ENCODE measurements around the genes CCDC89 and EED.

DNA sequence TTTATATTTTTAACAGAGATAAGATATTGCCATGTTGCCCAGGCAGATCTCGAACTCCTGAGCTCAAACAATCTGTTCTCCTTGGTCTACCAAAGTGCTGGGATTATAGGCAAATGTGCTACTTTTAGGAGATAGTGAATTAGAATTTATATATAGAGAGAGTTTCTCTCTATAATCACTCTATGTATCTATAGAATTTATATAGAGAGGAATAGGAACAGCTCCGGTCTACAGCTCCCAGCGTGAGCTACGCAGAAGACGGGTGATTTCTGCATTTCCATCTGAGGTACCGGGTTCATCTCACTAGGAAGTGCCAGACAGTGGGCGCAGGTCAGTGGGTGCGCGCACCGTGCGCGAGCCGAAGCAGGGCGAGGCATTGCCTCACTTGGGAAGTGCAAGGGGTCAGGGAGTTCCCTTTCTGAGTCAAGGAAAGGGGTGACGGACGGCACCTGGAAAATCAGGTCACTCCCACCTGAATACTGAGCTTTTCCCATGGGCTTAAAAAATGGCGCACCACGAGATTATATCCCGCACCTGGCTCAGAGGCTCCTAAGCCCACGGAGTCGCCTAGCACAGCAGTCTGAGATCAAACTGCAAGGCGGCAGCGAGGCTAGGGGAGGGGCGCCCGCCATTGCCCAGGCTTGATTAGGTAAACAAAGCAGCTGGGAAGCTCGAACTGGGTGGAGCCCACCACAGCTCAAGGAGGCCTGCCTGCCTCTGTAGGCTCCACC, 301.4 kb upstream of the CCDC90B start:
- PRO-cap, result unidirectional peak, plus-strand start at position 405 of the sequence; unidirectional peak, minus-strand start at position 588 of the sequence

DNA sequence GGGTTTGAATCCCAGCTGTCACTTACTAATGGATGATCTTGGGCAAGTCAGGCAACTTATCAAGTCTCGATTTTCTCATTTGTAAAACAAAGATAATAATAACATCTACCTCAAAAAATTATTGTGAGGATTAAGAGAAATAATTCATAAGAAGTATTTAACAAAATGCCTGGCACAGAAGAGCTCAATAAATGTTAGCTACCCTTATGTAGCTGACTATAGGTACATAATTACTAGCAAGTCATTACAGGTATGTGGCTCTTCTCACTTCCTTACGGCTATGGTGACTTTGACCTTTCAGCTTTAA, 642.4 kb upstream of the CCDC90B start:
- PRO-cap, result unidirectional peak, minus-strand start at position 226 of the sequence

GRCh38 chr11:84653992-84654207, 973.2 kb downstream of the DLG2 start:
- PRO-cap, result no peak

DNA sequence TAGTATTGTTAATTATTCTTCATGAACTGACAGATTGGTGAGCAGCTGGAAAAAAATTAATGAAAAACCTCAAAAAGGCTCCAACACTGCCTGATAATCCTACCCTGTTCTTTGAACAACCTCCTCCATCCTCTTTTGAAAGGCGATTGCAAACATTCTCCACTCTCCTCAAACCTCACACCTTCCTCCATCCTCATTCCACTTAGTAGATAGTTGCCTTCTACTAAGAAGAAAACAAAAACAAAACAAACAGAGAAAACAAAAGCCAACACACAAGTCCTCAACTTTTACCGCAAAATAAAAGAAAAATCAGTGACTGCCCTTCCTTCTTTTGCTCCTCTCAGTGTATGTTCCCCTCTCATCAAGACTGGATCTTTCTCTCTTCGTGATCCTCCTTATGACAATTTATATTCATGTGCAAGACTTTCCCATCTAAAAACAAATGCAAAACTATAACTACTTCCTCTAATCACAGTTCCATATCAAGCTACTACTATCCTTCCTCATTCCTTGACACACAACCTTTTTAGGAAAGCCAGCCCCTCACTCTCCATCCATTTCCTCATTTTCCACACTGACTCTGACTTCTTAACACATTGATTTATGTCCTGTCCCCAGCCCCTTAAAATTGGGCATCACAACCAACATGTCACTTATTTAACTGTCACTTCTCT, 696.6 kb downstream of the DLG2 start:
- PRO-cap, result no peak

GRCh38 chr11:85660816-85661863, 3.8 kb downstream of the CREBZF start:
- PRO-cap, result no peak

DNA sequence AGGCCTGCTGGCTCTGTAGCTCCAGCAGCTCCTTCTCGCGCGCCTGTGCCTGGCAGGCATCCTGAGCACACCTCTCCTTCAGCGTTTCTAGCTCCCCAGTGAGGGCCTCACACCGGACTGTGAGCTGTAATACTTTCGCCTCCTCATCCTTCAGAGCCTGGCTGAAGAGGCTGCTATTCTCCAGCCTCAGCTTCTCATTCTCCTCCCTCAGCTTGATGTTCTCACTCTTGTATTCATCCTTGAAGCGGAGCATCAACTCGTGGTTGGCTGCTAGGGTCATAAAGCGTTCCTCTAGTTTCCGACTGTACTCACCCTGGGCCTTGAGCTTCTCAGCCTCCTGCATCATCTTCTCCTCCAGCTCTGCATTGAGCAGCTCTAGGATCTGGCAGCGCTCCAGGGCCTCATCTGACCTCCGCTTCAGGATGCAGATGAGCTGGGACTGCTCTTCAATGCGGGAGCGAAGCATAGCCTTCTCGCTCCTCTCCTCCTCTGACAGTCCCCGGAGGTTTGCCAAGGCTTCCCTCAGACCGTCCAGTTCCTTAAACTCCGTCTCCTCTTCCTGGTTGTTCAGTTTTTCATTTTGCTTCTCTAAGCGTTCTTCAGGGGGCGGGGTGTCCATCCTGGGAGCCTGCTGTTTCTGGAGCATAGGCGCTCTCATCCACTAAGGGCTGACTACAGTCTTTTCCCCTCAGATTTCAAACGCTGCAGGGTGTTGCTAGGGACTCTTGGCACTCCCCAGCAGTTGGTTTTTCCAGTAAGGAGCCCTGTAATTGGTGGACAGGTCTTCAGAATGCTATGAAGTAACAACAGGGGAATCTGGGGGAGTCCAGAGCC, at the start of gene CCDC89:
TSS of gene CCDC89 (minus strand) at position 723 of the 834 bp plus-strand sequence.
- PRO-cap, result no peak

DNA sequence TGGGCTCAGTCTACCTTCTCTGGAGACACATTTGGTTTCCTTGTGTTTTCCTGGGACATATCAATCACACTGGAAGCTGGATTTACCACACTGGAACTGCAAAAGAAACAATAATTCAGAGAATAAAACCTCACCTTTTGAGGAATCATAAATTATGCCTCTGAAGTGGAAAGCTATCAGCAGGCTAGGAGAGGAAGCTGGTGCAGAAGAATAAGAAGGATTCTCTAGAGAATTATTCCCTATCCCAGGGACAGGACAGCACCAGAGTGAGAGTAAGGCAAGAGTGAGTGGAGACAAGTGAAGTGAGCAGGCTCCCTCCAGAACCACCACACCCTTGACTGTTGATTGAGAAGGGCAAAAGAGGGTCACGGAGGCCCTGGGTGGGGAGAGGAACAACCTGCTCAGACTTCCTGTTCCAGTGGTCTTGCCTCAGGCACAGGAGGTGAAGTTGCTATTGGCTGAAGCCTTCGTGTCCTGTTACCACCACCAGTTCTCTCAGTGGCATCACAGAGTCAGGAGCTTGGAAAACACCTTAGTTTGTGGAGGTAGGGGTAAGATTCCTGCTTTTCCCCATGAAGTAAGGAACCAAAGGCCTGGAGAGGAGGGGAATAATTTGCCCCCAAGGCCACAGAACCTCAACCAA, 51.7 kb upstream of the CCDC89 start:
- PRO-cap, result no peak

DNA sequence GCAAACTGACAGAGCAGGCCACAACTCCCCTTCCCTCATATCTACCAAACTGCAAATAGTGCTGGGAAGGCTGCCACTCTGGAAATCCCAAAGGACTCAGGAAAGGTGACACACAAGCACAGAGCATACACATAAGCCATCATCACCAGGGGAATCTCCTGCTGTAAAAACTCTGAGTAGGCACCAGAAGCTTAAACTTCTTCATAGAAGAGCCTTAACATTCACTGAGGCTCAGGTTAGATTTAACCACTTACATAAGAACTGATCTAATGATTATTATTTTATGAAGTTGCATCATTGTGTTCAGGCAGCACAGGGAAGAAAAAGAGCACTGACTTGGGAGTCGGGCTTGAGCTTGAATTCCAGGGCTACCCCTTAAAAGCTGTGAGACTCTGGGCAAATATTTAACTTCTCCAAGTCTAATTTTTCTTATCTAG, 15.1 kb downstream of the SYTL2 start:
- PRO-cap, result no peak

GRCh38 chr11:85952716-85953598, 97.8 kb downstream of the CCDC83 start:
- PRO-cap, result no peak

DNA sequence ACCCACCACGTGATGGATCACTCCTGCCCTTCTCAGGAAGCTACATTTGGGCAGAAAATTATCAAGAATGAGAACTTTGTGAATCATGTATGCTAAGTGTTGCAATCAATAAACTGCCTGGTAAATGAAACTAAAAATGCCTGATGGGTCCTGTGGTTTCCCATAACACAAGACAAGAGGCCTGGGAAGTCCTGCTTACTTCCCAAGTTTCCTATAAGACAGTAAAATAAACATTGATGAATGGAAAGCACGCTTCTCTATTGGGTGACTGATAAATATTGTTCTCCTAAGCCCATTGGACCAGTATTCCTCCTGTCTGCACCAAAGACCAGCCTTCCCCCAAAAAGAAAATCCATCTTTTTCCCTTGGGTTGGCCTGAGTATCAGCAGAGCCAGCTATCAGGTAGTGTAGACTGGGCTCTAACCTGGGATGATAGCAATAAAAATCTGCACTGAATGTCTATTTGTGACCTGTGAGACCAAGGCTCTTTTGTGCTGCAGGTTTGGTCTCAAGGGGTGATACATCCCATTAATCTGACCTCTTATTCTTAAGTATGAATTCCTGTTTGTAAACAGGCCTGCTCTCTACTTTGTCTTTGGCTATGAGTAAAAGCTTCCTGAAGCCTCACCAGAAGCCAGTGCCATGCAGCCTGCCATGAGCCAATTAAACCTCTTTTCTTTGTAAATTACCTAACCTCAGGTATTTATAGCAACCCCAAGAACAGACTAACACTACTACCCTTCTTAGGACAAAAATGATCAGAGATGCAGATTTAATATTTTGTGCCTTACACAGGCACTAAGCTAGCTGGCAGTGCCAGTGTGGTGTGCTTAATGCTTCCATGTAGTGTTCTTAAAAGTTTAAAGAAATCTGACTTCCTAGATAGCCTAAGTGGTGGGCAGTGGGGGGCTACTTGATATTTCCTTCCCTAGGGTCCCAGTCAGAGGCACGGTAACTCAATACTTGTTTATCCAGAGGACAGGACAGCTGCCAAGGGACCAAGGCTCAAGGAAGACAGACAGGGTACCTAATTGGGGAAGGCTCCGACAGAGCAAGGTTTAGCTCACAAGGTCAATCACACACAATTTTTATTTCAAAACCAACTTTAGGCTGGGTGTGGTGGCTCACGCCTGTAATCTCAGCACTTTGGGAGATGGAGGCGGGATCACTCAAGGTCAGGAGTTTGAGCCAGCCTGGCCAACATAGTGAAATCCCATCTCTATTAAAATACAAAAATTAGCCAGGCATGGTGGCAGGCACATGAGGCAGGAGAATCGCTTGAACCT, 98.9 kb downstream of the CCDC83 start:
- PRO-cap, result no peak

- PRO-cap, result no peak
Observed at GRCh38 chr11:86179535-86180140, 64.9 kb upstream of the EED start.

DNA sequence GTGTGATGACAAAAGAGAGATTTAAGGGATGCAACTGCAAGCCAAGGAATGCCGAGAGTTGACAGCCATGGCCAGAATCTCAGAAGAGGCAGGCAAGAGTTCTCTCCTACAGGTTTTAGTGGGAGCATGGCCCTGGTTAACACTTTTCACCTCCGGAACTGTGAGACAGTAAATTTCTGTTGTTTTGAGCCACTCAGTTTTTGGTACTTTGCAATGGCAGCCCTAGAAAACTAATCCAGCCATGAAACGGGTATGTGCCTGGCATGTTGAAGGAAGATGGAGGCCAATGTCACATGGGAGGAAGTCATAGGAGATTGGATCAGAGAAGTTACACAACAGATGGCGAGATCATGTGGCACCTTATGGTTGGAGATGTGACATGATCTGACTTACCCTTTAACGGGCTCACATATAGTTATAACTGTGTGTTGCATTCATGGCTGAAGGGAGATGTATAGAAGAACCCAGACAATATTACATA, 63.2 kb upstream of the EED start:
- PRO-cap, result no peak

GRCh38 chr11:86244649-86245741, at the start of gene EED:
Gene EED (plus strand): TSS chr11:86244753.
- PRO-cap, result bidirectional peak, plus-strand start at chr11:86244806, minus-strand start at chr11:86244427; bidirectional peak, plus-strand start at chr11:86245268, minus-strand start at chr11:86245049

- PRO-cap, result no peak
Observed at GRCh38 chr11:86245742-86246273, 1.3 kb downstream of the EED start.

DNA sequence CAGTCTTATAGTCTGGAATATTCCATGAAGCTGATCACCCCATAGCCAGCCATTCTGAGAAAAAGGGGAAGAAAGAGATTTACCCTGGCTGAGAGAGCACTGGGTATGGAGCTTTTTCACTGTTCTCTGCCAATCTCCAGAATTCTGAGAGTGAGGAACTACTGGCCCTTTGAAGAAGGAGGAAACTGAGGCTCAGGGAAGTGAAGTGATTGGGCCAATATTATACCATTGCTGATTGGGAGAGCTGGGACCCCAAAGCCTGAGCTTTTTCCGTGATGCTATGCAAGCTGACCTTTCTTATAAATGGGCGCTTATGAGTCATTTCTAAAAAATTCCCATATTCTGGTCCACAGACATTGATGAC, 67.5 kb downstream of the CCDC81 start:
- PRO-cap, result no peak

DNA sequence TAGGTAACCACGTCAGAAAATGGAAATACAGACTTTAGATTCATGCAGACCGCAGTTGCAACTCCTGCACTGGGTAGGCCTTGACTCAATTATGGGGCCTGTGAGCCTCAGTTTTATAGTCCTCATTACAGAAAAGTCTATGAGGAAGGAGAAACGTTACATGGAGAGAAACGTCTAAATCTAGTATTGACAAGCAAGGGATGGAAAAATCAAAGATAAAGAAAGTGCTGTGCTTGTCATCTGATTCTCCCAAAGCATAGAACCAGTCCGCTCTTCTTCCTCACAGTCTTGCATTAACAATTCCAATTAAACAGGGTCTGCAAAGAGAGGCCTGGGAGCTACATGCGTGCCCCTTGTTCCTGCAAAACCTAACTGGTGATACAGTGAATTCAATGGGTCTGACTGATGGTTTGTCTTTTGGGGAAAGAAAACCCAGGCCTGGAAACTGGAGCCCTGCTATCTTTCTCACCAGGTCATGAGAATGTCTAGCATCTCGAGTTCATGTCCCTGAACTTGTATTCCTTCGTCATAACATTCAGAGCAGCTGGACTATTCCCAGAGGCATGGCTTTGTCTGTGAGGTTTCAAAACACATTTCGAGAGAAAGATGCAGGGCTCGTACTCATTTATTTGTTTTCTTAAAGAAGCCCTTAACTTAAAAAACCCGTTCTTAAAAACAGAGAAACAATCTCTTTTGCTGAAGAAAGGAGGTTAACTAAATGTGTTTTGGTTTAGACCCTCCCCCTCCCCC, 171.5 kb upstream of the PRSS23 start:
- PRO-cap, result no peak

DNA sequence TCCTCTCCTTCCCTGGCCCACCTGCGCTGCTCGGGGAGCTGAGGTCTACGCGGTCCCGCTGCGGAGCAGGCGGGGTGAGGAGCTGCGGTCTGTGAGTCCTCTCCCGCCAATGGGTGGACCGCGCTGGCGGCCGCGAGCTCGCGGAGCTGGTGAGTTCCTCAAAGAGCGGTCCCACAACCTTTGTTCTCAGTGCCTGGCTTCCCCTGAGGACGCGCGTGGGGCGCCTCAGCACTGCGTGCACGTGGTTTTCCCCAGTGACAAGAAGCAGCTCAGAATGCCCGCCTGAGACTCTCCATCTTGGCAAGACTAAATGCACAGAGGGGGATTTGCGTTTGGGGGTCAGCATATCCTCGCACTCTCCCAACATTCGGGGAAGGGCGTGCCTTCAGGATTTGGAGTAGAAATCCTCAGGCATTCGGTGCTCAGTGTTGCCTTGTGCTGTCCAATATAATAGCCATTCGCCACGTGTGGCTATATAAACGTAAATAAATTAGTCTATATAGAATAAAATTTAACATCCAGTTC, 128.0 kb upstream of the PRSS23 start:
- PRO-cap, result unidirectional peak, minus-strand start at position 76 of the sequence; unidirectional peak, minus-strand start at position 314 of the sequence

- PRO-cap, result no peak
Observed at GRCh38 chr11:86814577-86815047, 14.3 kb downstream of the PRSS23 start.

GRCh38 chr11:87179727-87180318, 142.1 kb downstream of the TMEM135 start:
- PRO-cap, result no peak

DNA sequence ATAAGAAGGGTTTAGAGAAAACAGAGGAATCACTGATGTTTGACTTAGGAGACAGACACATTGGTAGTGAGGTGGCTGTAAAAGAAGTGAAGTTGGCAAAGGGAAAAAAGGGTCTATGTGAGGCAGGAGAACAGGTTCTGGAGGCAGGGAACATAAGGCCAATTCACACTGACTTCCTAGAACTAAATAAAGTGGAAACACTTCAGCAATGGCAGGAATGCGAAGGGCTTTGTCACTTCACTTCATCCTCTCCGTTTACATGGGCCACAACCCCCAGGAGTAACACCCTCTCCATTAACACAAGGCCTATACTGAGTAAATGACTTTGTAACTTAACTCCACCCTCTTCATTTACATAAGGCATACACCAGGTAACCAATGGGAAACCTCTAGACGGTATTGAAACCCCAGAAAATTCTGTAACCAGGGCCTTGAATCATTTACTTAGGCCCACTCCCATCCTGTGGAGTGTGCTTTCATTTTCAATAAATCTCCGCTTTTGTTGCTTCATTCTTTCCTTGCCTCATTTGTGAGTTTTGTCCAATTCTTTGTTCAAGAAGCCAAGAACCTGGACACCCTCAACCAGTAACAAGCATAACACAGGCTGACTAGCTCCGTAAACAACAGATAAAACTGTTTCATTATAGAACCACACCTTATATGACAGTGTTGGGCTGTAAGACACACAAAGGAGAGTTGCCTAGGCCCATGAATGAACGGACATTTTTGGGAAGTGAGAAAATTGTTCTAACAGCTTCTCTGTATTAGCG, 36.4 kb downstream of the CTSC start:
- PRO-cap, result no peak